Hair follicular keratinocyte (primary cell): ENCODE data around the genes FBXO6, AGTRAP, C1orf167 and TNFRSF1B.

GRCh38 chr1:10637887-10638659 lies 158.4 kb downstream of the CASZ1 start:
- RAMPAGE, long total RNA: no peak

DNA sequence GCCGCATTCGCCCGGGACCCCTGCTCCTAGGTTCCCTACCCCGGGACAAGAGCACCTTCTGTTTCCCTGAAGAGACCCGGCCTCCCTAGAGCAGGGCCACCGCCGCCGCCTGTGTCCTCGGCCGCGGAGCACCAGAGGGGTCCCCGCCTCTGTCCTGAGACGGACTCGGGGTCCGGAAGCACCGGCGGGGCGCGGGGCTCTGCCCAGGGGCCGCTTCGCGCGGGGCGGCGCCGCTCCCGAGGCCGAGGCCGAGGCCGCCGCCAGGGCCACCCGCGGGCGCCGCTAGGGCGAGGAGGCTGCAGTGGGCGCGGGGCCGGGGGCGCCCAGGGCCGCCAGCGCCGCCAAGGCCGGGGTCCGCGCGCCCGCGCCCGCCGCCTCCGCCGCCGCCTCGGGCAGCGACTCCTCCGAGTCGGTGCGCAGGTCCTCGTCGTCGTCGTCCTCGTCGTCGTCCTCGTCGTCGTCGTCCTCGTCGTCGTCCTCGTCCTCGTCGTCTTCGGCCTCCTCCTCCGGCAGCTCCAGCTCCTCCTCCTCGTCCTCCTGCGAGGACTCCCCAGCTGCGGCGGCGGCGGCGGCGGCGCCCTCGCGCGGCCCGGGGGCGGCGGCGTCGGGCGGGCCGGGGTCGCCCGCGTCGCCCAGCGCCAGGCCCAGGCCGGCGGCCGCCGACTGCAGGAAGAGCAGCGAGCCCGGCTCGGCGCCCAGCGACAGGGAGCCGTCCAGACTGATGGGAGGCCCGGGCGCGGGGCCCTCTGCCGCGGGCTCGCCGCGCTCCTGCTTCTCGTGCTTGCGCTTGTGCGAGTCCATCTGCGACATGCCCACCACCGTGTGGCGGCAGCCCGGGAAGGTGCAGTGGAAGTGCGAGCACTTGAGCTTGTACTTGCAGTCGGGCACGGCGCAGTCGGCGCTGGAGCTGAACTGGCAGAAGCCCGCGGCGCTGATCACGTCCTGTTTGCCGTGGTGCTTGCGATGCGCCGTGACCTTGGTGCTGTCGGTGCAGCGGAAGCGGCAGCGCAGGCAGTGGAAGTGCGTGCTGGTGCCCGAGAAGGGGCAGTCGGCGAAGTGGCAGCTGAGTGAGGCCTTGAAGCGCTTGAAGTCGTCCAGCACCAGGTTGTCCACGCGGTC lies 157.4 kb downstream of the CASZ1 start:
- RAMPAGE, long total RNA: no peak

DNA sequence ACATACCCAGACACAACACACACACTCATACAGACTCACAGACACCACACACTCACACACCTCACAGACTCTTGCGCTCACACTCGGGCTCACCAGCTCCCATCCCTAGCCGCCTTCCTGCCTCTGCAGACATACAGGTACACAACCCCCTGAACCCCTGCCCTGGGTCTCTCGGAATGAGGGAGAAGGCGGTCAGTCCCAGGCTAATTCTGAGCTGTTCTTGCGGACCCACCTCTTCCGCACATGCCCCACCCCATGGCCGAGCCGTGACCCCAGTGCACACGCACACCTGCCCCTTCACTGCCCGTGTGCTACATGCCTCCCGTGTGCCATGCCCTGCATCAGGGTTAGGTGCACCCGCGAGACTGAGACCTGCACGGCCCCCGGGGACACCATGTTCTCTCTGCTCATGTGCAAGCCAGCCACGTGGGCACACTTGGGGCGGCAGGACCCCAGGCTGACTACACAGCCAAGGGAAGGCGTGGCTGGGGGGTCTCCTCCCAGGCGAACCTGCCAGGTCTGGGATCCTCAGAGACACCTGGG lies 133.7 kb downstream of the CASZ1 start:
- RAMPAGE, long total RNA: no peak

DNA sequence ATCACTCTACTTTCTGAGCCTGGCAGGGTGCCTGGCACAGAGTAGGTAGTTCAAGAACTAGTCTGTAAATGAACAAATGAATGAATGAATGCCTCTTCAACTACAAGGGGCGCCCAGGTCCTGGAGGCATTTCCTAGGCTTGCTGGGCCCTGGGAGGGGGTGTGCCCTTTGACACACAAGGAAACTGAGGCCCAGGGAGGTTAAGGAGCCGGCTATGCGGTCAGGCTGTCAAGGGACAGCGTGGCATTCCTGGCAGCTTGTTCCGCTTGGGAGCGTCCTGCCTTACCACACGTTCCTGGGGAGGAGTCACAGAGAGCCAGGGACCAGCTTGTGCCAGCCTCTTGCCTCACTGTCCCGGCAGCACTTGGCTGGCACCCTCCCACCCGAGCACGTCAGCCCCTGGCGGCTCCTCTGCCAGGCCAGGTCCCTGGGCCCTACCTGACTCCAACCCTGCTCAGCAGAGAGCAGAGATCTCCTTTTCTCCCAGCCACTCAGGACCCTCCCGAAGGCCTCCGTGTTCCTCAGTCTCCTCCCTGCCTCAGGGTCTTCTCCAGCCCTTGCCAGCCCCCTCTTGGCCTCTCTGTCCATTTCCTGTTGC lies 130.6 kb downstream of the CASZ1 start:
- RAMPAGE, long total RNA: no peak

- RAMPAGE, long total RNA: no peak
Observed at GRCh38 chr1:10666362-10667186, 129.9 kb downstream of the CASZ1 start.

GRCh38 chr1:10671195-10671504 lies 125.3 kb downstream of the CASZ1 start:
- RAMPAGE, long total RNA: no peak

DNA sequence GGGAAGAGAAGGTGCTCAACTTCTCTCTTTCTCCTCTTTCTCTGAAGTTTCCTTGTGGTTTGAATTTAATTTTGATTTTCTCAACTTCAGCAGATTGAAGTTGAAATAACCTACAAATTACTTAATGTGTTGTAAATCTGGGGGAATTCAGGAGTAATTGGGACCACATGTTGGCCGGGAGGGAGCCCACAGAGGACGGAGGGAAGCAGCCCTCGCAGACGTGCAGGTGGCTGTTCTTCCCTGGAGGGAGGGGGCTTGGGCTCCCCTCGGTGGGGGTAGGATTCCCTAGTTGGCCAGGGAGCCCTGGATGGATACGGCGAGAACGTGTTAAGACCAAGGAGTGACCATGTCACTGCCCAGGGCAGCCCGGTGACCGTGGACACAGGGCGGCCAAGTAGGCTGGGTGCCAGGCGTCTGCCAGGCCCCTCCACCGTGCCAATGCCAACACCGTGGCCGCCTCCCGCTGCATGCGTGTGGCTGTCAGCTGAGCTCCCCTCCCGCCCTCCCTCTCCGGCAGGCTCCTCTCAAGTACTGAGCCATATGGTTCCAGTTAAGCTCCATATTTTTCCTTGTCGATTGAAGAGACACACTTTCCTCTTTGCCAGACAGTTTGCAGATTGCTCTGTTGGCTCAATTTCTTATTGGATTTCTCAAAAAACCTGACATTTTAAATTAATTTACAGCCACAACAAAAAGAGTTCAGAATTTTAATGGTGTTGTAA lies 71.4 kb downstream of the CASZ1 start:
- RAMPAGE, long total RNA: no peak

- RAMPAGE, long total RNA: no peak
Observed at GRCh38 chr1:10778480-10779703, 17.6 kb downstream of the CASZ1 start.

GRCh38 chr1:10957158-10957551 lies 24.7 kb downstream of the C1orf127 start:
- RAMPAGE, long total RNA: no peak

GRCh38 chr1:10960289-10960754 lies 21.6 kb downstream of the C1orf127 start:
- RAMPAGE, long total RNA: no peak

GRCh38 chr1:11504952-11505344 lies 26.0 kb downstream of the DISP3 start:
- RAMPAGE, long total RNA: no peak

DNA sequence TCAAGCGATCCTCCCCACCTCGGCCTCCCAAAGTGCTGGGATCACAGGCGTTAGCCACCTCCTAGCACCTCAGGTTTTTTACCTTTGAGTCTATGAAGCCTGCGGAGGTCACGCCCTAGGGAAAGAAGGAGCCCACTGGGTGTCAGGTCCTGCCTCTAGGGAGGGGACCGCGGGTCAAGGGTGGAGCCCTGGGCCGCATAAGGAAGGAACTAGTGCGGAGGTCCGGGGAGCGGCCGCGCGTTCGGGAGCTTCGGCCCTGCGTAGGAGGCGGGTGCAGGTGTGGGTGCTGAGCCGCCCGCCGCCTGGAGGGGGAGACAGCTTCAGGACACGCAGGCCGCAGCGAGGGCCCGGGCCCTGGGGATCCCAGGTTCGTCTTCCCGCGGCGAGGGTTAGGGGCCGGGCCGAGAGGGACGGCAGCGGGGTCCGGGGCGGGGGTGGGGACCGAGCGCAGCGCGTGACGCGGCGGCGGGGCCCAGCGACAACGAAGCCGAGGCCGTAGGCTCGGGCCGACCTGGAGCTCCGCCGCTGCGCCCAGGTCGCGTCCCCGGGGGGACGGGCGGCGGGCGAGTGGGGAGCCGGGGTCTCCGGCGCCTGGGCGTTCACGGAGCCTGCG lies at the start of gene FBXO6:
TSS of gene FBXO6 (plus strand) at position 312 of the 613 bp plus-strand sequence.
- RAMPAGE, long total RNA: no peak

DNA sequence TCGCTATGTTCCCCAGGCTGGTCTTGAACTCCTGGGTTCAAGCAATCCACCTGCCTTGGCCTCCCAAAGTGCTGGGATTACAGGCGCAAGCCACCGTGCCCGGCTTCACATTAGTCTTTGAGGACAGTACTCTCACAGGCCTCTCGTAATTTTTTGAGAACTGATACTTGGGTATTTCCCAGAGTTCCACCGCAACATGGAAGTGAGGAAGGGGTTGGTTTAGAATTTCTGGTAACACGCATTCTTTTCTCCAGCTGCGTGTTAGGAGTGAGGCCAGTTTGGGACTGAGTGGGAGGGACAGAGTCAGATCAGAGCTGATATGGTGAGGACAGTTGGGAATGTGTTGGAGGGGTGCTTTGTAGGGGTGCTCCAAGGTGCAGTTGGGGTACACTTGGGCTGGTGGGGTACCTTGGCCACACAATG lies 6.7 kb downstream of the FBXO6 start:
- RAMPAGE, long total RNA: no peak

DNA sequence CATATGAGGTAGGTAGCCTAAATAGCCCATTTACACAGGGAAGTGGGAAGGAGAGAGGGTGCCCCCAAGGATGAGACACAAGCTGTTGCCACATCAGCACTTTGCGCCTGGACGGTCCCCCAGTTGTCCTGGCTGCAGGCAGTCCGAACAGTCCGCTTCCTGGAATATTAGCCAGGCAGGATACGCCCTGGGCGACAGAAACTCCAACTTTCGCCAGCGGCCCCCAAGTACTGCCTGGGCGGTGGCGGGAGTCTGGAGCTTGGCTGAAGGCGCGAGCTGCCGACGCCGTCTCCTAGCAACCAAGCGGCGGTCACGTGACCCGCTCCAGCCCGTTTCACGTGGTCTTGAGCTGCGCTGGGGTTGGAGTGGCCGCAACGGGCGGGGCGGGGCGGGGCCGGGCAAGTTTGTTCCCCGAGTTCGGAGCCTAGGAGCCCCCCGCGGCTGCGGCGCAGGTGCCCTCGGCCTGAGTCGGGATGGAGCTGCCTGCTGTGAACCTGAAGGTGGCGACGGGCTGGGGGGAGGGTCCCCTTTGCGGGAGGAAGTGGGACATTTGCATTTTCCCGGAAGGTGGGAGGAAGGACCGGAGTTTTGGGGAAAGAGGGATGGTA lies at the start of gene AGTRAP:
TSS of gene AGTRAP (plus strand) at position 401 of the 608 bp plus-strand sequence.
- RAMPAGE, long total RNA: no peak

- RAMPAGE, long total RNA: no peak
Observed at GRCh38 chr1:11761834-11762459, at the start of gene C1orf167. C1orf167 (plus strand) TSS chr1:11762193.

- RAMPAGE, long total RNA: no peak
Observed at GRCh38 chr1:11791412-11791998, 14.3 kb downstream of the MTHFR start.

DNA sequence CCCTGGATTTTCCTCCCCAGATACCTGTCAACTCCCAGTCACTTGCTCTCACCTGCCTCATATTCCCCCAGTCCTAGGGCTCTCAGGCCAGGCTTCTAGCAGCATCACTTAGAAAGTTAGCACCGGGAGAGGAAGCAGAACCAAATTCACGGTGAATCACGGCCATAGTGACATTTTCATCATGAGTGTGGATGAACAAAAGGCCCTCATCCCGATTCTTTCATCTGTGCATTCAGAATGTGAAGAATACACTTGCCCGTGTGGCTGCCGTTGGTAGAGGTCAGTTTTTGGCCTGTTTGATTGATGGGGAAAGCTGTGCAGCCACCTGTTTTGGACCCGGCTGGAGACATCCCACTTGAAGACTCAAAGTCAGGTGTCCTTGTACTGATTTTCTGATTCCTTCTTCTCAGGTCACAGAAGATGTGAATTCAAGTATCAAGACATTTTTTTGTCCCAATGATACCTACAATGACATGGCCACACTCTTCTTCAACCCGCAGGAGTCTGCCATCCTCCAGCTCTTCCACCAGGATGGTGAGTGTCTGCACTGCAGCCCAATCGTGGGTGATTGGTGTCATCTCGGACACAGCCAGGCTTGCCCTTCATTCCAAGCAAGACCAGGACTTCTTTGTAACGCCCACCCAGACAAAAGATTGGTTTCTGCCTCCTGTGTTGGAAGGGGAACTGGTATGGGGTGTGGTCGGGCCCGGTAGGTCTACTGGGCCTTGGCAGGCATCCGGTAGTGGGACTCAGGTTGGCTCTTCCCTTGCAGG lies 14.3 kb downstream of the NPPA start:
- RAMPAGE, long total RNA: no peak

DNA sequence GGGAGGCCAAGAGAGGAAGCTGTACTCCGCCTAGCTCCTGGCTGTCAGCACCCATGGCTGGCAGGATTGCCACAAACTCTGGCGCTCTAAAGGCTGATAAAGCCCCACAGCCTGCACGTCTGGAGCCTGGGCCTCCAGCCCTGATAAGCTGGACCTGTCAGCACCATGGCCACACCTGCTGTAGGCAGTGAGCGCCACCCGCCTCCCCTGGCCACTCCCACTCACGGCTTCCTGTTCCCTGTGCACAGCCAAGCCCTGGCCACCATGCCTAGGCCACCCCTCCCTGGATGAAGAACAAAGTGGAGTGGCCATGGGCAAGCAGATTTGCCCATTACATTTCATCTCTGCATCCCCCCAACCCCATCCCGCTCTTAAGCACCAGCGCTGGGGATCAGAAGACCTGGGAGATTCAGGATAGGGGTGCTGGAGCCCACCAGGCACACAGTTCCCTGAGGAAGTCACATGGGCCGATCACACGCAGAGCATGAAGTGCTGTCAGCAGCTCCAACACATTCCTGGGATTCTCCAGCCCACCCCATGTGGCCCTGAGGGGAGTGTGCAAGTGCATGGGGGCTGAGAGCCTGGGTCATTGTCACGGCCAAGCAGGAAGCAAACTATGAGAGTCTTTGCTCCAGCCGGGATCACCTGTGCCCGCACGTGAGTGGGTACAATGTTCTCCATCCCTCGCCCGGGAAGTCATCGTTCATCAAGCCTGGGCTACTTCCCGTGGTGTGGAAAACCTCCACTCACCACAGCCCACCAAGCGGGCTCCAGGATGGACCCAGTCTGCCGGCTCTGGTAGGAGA lies 24.4 kb upstream of the NPPB start:
- RAMPAGE, long total RNA: no peak

DNA sequence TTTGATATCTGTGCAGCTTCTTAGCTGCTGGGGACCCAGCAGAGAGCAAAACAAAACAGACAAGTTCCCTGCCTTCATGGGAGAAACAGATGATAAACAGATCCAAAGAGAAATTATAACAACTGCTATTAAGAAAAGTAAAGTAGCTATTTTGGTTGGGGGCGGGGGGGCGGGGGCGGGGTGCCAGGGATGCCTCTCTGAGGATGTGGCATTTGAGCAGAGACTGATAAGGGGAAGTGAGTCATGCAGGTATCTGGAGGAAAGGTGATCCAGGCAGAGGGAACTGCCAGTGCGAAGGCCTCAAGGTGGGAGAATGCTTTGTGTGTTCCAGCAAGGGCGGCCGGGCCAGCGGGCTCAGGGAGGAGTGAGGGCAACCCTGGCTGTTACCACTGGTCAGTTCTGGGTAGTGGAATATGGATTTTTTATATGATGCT lies 7.0 kb upstream of the TNFRSF1B start:
- RAMPAGE, long total RNA: no peak

DNA sequence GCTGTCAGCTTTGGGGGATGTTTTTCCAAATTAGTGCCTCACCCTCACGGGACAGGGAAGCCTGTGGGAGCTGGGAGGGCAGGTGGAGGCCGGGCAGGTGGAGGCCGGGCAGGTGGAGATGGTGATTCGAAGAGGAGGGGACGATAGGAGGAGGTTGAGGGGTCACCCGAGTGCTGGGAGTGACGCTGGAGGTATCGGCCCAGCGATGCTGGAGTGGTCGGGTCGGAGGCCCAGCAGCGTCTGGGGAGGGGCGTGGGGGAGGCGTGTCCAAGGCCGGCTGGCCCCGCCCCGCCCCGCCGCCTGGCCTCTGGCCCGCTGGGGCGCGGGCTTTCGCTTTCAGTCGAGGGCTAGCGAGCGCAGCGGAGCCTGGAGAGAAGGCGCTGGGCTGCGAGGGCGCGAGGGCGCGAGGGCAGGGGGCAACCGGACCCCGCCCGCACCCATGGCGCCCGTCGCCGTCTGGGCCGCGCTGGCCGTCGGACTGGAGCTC lies at the start of gene TNFRSF1B:
TSS of gene TNFRSF1B (plus strand) at position 339 of the 487 bp plus-strand sequence.
- RAMPAGE, long total RNA: no peak